ENCODE data around the genes BACH1, GRIK1, CLDN8, KRTAP27-1, KRTAP23-1, KRTAP7-1 and TIAM1.

- RRBS = no CpG with 5 or more reads among the region's 10 CpGs
Observed at GRCh38 chr21:29145207-29146040, 15.0 kb downstream of the MAP3K7CL start.

GRCh38 chr21:29159318-29159914 is 29.0 kb downstream of the MAP3K7CL start:
- RRBS = no CpG with 5 or more reads among the region's 6 CpGs

GRCh38 chr21:29194438-29194806 is 64.0 kb downstream of the MAP3K7CL start:
- RRBS = no CpG with 5 or more reads among the region's 2 CpGs

DNA sequence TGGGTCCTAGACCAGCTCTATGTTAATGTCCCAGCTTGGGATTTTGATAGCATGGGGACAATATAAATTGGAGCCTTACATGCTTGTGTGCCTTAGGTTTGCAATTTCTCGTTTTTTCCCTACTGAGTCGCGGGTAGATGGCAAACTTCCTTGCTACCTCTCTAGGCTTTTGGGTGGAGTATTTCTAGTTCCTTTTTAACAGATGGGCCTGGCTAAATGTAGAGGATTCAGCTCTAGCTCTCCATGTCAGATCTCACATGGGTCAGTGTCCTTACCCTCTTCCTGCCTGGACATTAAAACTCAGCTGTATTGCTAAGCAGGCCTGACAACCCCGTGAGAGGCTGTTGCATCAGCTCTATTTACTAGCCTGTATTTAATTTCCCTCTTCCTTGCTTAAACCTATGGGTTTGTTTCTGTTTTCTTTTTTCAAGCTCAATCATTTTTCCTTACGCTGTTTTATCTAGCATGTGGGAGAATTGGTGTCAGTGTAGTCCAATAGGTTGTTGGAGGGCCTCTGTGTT is 79.6 kb upstream of the BACH1 start:
- RRBS = no CpG with 5 or more reads among the region's 5 CpGs

GRCh38 chr21:29298170-29298985 is at the start of gene BACH1:
TSS of gene BACH1 (plus strand) at chr21:29298922.
- RRBS = 1% methylated on average over 34 of the region's 88 CpGs

DNA sequence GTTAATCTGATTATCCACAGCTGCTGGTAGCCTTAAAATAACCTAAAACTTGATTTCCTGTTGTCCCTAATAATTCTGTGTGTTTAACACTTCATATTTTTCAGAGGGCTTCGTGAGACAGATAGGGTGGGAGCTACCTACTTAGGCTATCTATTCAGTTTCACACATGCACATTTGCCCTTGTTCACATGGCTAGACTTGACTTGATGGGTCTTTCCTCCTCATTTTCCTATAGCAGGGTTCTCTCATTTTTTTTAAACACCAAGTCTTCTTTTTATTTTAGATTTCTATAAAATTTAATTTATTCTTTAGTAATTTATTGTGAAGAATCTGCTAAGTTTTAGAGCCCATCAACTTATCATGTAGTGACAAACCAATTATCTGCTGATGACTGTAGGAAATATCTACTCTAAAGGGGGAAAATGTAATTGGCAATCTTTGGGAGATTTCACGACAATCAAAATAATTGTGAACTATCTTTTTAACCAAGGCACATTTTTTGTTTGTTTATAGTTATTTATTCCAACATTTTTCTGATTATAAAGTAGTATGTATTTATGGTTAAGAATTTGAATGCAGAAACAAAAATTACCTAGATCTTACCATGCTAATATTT is 11.2 kb downstream of the BACH1 start:
- RRBS = no CpG with 5 or more reads among the region's 2 CpGs

DNA sequence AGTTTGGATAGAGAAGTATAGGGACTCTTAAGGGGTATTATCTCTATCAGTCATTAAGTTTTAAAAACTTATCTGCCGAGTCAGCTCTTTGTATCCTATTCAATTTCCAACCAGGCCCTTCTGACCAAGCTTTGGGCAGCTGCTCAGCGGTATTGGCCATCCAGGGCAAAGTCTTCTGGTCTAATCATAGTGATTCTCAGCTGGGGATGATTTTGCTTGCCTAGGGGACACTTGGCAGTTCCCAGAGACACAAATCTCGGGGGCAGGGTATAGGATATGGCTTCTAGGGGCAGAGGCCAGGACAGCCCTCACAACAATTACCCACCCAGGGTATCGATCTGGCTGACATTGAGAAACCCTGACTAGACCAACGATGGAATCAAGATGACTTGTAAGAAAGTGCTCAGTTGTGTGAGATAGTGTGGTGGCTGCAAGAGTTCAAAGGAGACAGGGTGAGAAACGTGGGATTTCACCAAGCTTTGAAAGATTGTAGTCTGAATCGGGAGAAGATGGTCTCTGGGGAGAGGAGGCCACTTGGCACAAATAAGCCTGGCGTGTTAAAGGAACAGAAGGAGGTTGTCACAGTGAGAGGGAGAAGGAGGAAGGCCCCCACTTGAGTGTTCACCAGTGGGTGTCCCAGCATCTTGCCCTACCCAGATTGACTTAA is 47.8 kb downstream of the BACH1 start:
- RRBS = no CpG with 5 or more reads among the region's 8 CpGs

DNA sequence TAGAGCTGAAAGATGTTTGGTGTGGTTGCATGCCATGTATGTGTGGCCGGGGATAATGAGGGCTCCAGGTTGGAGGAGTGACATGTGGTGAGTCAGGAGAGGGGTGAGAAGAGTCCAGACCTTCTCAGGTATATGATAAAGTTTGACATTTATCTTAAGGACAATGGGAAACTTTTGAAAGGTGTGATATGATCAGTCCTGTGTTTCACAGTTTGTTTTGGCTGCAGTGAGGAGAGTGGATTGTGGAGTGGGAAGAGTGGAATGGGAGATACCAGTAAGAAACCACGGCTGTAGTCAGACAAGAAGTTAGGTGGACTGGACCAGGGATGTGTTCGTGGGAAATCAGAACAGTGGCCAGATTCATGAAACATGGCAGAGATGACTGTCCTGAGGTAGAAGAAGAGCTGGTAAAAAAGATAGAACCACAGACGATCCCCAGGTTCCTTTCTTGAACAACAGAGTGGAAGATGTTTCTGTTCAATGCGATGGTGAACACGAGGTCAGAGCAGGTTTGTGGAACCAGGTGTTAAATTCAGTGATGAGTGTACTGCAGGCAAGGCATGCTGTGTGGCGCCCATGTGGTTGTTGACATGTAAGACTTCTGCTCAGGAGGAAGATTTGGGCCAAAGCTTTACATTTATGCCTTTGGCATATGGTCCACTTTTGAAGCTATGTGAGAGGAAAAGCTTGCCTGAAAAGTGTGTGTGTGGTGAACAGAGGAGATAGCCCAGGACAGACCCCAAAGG is 55.6 kb downstream of the BACH1 start:
- RRBS = no CpG with 5 or more reads among the region's 7 CpGs

DNA sequence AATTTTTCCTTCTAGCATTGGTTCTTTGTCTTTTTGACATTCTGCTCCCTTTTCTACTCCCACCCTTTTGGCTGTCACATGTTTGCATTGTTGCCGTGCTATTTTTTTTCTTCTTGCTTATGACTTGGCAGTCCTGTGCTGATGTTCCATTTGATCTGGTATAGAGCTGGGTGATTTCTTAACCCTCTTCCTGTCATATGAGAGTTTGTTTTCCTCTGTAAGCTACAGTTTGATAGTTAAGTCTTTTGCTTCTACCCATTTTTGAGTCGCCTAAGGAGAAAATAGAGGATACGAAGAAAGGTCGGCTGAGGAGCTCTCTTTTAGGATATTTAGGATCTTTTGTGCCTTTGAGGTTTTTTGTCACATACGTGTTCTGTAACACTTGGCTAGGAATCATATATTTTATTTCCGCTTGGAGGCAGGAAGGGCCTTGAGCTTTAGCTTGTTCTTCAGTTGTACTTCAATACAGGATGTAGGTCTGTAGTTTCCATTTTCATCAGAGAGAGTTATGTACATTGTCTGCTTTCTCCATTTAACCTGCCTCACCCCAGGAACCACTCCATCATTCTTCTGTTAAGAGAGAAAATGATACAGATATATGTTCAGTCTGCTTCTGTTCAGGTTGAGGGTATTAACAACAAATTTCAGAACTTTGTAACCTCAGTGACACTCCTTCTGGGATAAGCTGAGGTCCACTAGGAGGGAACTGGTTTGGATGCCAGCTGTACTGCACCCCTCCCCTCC is 150.7 kb downstream of the BACH1 start:
- RRBS = no CpG with 5 or more reads among the region's 6 CpGs

DNA sequence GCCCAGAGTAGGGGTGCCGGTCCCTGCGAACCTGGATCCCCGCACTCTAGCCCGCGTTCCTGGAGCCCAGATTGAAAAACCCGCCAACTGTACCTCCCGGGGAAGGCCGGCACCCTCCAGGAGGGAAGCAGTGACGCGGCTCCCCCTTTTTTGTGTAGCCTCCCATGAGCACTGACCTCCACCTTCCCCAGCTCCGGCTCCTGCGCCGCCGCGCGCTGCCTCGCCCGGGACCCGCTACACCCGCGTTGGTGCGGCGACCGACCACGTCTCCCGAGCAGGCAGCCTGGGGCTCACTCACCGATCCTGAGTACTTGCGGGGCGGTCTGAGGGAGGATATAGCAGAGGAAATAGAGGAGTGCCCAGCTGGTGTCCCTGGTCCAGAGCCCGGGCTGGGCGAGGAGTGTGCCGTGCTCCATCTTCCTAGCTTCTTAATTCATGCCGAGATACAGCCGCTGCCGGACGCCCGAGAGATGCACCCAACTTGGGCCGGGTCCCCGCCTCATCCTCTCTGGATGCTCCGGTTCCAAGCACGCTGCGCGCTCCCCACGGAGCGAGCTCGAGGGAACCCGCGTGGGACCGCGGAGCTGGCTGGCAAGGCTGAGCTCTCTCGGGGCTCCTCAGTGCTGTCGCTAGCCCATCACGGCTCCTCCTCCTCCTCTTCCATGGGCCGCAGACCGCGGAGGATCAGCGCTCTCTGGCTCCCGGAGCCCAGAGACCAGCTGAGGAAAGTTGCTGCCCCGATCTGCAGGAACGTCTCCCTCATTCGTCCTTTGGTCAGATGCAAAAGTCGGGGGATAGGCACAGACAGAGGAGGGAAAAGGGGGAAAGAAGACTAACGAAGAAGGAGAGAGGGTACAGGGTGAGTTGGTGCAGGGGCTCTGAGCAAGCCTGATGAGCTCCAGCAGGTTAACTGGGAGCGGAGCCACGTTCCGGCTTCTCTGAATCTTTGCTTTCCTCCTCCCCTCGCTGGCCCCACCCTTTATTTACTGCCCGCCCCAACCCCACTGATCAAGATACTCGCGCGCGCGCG is at the start of gene GRIK1:
Gene GRIK1, minus strand, starts transcription at position 912 of the 1,030 bp plus-strand sequence.
- RRBS = 3% methylated on average over 15 of the region's 74 CpGs

DNA sequence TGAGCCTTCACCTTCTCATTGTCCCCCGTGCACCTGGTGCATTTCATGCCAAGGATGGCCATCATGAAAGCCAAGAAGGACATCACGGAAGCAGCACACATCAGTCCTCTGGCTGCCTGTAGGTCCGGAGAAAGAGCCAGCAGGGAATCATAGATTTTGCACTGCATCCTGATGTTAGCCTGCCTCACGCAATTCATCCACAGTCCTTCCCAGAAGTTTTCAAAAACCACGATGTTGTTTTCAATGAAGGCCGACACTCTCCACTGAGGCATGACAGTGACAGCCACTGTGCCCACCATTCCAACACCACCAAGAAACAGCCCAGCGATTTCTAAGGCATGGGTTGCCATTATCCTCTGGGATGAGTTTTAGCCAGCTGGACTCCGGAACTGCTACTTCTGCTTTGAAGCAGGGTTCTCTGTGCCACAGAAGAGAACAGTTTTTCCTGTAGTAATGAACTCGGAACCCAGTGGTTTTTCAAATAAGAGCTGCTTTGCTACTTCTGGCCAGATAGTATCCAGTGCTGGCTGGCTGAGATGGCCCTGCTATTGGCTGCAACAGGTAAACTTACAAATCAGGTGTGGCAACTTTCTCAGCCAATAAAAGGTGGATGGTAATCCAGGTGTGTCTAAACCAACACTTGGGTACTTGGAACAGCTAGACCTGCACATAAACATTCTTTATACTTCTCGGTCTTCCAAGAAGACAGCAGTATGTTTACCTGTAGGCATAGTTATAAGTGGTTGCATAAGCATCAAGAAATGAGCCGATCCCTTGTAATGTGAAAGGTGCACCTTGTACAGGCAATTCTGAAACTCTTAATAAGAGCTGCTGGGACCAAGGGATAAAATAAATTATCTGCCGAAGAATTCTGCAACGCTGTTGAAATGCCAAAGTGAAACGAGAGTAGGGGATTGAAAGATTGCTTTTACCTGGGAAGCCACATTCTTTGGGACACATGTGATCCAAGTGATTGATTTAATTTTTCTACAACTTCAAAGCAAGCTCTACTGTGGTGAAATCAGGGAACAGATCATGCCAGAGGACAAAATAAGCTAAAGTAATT is at the start of gene CLDN8:
Gene CLDN8, minus strand, starts transcription at position 522 of the 1,066 bp plus-strand sequence.
- RRBS = no CpG with 5 or more reads among the region's 14 CpGs

DNA sequence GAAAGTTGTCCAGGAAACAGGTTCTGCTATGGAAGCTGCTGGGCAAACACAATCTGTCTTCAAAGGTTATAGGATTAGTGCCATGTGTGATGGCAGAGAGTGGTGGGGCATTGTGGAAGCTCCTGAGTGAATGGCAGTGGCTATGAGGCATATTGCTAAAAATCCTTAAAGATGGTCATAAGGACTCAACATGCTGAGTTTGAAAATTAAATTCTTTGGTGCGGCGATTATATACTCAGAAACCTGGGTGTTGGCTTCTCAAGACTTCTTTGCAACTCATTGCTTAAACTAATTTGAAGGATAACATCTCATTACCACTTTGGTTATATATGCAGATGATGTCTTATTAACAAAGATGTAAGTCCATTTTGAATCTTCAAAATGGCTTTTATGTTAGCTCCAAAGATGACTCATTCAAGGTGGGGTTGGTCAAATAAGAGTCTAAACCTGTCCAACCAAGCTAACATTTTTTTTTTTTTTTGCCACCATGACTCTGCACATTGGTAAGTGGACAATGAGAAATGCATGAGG is at the start of gene KRTAP27-1:
Gene KRTAP27-1, minus strand, starts transcription at position 177 of the 531 bp plus-strand sequence.
- RRBS = no CpG with 5 or more reads among the region's 2 CpGs

DNA sequence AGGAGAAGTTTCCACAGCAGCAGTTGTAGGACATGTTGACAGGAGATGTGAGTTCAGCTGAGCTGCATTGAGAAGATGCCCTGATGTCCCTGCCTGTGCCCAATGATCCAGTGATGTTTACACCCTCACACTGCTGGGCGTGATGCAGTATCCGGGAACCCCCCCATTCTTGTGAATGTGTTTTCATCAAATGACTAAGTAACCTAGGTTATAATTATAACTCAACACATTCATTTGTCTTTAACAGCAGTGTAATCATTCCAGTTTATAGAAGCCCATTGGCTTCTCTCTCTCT is at the start of gene KRTAP23-1:
Gene KRTAP23-1, minus strand, starts transcription at position 34 of the 295 bp plus-strand sequence.
- RRBS = no CpG with 5 or more reads among the region's 2 CpGs

DNA sequence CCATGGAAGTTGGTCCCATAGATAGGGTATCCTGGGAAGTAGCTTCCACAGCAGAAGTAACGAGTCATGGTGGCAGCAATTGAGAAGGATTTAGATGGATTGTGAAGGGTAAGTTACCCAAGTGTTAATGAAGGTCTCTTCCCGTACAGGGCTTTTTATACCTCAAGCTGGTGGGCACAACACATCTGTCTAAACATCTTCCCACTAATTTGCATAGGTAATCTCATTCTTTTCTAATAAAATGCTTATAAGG is at the start of gene KRTAP7-1:
Gene KRTAP7-1, minus strand, starts transcription at position 129 of the 253 bp plus-strand sequence.
- RRBS = no CpG with 5 or more reads among the region's 2 CpGs

DNA sequence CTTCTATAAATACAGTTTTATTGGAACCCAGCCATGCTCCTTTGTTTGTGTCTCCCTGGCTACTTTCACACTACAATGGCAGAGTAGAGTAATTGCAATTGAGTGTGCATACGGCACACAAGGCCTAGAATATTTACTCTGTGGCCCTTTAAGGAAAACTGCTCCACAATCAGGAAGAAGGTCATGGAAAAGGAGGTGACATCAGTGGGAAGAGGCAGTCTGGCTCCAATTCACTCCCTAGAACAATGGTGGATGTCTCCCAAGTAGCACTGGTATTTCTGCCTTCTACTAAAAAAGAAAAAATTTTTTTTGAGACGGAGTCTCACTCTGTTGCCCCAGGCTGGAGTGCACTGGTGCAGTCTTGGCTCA is 51.3 kb downstream of the KRTAP19-8 start:
- RRBS = no CpG with 5 or more reads among the region's 2 CpGs

GRCh38 chr21:31135530-31136012 is 97.3 kb upstream of the KRTAP19-8 start:
- RRBS = no CpG with 5 or more reads among the region's 11 CpGs

- RRBS = no CpG with 5 or more reads among the region's 9 CpGs
Observed at GRCh38 chr21:31219146-31219649, 124.9 kb downstream of the TIAM1 start.

GRCh38 chr21:31231248-31231615 is 112.8 kb downstream of the TIAM1 start:
- RRBS = no CpG with 5 or more reads among the region's 5 CpGs

DNA sequence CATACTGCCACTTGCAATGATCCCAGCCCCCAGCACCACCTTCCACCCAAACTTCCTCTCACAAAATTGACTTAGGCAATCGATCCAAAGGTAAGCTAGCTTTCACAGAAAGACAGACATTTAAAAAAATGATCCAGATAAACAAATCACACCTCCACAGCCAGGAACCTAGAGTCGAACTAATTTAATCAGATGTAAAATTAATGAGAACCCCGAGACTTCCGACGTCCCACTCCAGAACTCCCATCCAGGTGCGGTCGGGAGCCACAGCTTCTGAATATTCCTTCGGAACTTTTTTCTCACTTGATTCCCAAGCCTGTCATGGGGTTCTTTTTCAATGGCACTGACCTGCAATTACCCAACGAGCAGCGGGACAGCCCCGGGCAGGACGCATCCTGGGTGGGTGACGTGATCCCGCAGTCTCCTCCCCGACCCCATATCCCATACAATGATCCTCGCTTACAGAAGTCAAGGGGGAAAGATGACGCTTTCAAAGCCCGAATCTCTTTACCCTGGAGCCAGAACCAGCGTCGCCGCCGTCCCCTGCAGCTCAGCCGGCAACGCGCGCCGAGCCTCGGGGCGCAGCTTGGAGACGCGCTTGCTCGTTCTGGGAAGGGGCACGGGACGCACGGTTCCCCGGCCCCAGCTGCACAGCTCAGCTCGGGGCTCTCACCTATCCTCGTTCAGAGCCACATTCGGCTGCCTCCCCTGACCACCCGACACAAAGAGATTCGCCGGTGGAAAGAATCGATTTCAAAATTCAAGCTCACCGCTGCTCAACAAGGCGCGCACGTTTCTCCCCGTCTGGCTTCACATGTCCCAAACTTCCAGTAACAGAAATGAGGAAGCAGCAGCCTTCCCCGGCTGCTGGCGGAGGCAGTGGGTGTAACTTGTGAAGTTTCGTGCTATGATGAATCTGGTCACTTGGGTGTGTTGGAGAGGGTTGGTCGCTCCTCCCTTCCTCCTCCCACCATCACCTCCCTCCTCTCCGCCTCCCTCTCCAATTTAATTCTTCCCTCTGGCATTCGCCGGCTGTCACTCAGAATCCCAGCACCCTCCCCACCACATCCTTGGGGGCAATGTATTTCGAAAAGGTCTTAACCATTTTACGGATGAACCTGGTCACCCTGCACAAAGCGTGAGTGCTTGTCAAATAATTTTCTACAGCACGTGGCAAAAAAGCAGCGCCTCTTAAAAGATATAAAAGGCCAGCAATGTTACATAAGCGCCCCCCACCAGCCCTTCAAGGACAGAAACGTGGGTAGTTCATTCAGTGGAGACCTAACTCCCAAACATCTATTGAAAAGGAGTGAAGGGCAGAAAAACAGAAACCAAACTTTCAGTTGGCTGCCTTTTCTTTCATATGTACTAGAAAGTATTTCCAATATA is at the start of gene TIAM1:
Gene TIAM1, minus strand, starts transcription at position 894 of the 1,389 bp plus-strand sequence.
- RRBS = 2% methylated on average over 16 of the region's 62 CpGs